ENCODE measurements around a stretch of chr3.

DNA sequence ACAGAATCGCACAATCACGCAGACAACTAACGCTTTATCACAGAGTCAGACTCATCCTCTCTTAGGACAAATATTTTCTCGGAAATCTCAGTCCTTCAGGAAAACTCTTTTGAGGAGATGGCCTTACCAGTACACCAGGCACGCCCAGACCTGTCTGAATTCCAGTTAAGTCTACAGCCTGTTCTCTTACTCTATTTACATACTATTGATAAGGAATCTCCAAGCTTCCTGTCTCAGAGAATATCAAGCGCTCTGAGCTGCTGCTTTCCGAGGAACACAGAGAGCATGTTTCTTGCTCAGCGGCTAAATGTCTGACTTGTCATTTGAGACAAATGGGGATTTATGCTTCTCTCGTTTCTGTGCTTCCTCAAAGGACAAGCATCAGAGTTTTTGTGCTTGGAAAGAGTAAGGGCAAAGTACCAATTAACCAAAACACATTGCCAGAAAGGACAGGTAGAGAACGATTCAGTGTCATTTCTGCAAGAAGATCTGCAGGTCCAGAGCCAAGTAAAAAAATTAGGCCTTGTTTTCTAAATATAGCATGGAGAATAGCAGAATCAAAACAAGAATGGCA is 112.3 kb upstream of the CCDC54 start:
- PRO-cap = no peak

DNA sequence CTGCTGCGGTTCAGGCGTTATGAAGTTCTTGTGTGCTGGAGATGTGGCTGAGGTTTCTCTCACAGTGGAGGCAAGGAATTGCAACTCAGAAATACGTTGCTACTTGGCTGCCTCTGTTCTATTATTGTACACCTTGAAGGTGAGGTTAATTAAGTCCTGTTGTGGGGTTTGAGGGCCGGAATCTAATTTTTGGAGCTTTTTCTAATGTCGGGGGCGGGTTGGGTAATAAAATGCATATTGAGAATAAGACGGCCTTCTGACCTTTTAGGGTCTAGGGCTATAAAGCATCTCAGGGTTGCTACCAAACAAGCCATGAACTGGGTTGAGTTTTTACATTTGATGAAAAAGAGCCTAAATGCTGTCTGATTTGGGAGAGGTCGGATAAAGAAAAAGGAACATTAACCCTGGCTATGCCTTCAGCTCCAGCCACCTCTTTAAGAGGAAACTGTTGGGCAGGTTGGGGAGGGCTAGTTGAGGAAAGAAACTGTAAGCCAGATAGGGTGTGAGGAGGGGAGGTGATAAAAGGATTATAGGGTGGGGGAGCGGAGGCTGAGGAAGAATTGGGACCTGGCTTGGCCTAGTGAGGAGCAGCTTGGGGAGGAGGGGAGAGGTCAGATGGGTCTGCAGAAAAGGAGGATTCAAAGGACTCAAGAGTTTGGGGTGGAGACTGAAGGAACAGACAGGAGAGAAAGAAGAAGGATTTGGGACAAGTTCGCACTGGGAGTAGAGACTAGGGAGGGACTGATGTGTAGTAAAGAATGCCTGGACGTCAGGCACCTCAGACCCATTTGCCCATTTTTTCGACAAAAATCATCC is 47.6 kb downstream of the BBX start:
- PRO-cap = no peak

GRCh38 chr3:107800573-107801311 is 278.0 kb downstream of the BBX start:
- PRO-cap = no peak

GRCh38 chr3:108006178-108006778 is 84.6 kb downstream of the CD47 start:
- PRO-cap = unidirectional peak, minus-strand start at chr3:108006269

- PRO-cap = no peak
Measured at GRCh38 chr3:108046845-108047581, 43.8 kb downstream of the CD47 start.

- PRO-cap = no peak
Measured at GRCh38 chr3:108051786-108052225, 39.0 kb downstream of the CD47 start.

DNA sequence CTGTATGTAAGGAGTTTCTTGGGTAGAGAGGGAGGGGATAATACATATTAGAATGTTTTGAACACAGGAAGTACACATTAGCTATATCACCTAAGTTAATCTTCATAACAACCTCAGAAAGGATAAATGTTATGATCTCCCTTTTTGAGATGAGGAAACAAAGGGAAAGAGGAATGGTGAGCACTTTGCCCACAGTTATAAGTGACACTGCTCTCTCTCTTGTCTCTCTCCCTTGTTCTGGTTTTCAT is 2.2 kb upstream of the CD47 start:
- PRO-cap = no peak

DNA sequence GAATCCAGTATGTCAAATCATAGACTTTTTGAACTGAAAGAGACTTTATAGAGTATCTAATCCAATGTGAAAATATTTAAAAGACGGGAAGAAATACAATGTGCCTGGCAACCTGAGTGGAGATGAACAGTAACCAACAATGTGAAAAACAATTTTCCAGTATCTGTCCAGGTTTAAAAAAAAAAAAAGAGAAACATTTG is 32.0 kb downstream of the MYH15 start:
- PRO-cap = no peak

- PRO-cap = no peak
Measured at GRCh38 chr3:108528931-108529358, 18.5 kb upstream of the MYH15 start.

DNA sequence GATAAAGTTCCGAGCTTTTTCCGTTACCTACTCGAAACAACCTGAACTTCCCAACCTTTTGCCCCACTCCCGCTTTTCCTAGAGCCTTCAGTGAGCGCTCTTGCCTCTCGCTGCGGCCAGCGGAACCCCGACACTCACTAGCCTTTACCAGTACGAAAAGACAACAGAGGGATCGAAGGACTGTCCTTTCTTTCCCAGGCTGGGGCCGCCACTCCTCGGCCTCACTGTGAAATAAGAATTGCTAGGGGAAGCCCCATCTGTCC is 316 bp downstream of the CIP2A start:
- PRO-cap = no peak

DNA sequence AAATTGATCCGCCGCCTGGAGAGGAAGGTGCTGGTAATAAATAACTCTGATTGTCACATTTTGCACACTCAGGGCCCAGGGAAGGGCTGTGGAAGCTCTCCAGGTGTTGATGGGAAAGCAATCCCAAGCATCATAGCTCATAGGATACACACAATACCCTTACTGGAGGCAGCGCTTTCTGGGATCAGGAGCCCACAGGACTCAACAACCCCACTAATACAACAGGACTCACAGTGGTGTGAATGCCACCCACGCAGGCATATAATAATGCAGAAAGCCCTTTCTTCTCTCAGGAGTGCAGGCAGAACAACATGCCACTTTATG is 52.5 kb downstream of the C3orf85 start:
- PRO-cap = no peak

DNA sequence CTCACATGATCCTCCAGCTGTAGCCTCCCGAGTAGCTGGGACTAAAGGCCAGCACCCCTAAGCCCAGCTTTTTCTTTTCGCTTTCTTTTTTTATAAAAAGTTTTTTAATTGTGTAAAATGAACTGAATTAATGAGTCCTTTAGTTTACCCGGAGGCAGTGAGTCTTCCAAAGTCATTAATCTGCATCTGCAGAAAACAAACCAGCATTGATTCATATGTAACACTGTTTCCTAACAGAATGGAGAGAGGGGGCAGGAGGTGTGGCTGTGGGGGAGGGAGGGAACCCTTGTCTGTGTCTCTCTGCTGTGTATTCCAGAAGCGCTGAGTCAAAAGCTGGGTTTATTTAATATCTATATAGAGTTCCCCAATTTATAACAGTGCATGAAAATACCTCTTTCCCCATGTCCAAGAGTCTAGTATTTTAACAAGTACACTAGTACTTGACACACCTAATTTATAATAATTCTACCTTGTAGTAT is 2.6 kb upstream of the DPPA4 start:
- PRO-cap = no peak

- PRO-cap = no peak
Measured at GRCh38 chr3:109356064-109356866, 18.9 kb upstream of the DPPA4 start.

GRCh38 chr3:111675684-111676185 is 1.3 kb downstream of the PLCXD2 start:
- PRO-cap = no peak

DNA sequence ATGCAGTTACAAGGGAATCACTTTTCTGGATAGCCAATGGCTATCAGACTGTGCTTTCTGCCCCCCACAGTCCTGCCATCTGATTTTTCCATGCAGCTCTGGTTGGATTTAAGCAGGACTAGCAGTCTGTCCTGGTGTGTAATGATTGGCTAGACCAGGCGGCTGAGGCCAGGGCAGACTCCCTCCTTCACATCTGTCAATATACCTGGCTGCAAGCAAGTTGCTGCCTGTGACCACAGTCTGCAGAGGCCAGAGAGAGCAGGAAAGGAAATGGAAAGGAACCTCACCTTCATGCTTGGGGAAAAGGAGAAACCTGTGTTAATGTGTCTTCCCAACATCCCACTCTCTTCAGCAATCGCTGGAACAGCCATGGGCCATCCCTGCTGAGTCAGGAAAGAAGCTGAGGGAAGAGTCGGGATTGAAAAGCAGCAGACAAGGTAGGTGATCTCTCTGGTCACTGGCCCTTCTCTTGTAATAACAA is 57.8 kb downstream of the PLCXD2 start:
- PRO-cap = no peak

- PRO-cap = no peak
Measured at GRCh38 chr3:111803054-111803827, 55.8 kb upstream of the PHLDB2 start.

DNA sequence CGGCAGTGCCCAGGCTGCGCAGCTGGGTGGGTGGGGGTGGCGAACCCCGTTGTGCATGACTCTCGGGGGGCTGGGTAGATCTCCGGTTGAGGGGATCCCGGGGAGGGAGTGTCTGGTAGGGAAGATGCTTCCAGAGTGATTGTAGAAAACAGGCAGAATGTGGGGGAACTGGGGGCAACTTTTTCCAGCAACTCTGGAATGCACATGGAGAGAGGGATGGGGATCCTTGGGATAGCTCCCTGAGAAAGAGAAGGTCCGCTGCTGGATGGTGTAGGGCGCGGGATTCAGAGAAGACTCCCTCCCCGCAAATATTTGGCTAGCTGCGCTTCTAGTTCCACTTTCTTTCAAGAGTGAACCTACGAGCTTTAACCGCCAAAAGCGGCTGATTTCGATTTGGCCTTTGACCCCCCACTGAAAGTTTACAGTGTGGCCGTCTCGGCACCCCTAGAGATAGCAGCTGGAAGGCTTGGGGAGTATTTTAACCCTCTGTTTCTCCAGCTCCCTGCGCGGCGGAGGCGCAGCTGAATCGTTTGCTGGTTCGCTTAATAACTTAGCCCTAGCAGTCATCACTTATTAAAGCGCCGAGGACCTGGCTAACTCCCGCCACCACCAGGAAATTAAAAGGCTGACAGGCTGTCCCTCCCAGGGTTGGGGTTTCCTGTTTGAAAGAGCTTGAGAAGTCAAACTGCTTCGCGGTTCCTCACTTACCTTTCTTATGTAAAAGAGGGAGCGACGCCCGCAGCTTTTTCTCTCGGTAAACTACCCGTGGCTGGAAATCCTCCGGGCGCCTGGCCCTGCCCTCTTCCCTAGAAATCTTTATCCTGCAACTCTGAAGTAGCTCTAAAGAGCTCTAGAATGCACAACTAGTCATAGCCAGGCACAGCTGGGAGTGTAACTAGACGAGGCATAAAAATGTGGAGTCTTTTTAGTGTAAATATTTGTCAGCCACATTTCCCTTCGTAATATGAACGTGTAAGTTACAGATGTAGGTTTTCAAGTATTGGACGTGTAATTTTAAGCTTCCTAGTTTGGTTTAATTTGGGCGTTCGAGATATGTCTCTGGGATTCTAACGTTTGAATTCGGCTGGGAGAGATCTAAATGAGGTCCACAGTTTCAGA is 1.2 kb downstream of the PHLDB2 start:
- PRO-cap = bidirectional peak, plus-strand start at position 716 of the sequence, minus-strand start at position 352 of the sequence

- PRO-cap = no peak
Measured at GRCh38 chr3:111919000-111919720, 59.7 kb upstream of the ABHD10 start.

DNA sequence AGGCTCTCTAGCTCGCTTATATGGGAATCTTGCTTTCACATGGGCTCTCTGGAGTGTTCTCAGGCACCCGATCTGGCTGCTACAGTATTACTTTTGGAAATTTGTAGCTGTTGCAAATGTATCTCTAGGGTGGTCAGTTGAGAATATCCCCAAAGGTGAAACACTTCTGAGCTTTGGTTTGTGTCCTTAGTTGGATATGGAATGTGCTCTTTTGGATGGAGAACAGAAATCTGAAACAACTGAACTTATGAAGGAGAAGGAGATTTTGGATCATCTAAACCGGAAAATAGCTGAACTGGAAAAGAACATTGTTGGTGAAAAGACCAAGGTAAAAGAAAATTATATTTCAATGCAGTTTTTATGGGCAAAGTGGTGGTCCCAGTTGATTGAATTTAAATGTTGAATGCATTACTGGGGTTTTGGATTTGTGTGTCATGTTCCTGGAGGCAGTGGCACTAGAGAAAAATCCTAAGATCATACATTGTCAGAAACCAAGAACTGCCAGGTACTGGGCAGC is 58.7 kb upstream of the ABHD10 start:
- PRO-cap = no peak

GRCh38 chr3:111966510-111967017 is 12.3 kb upstream of the ABHD10 start:
- PRO-cap = no peak